Left common carotid artery plus branches (tissue), 1 donor: ENCODE results near the genes FZR1, FSD1 and MPND.

DNA sequence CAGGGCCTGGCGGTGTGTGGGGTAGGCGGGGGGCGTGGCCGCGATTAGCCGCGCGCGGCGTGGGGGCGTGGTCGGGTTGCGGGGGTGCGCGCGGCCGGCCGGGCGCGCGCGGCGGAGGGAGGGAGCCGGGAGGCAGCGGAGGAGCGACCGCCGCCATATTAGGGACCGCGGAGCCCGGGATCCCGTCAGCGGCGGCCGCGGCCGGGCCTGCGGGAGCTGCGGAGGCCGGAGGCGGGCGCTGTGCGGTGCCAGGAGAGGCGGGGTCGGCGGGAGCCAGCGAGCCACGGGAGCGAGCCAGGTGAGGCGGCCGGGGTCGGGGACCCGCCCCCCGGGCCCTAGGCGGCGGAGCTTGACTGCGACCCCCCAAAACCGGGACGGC, at the start of gene FZR1:
FZR1 (plus strand) TSS at position 135 of the 379 bp plus-strand sequence.
- PRO-cap: bidirectional peak, plus-strand start at position 105 of the sequence, minus-strand start outside the sequence

DNA sequence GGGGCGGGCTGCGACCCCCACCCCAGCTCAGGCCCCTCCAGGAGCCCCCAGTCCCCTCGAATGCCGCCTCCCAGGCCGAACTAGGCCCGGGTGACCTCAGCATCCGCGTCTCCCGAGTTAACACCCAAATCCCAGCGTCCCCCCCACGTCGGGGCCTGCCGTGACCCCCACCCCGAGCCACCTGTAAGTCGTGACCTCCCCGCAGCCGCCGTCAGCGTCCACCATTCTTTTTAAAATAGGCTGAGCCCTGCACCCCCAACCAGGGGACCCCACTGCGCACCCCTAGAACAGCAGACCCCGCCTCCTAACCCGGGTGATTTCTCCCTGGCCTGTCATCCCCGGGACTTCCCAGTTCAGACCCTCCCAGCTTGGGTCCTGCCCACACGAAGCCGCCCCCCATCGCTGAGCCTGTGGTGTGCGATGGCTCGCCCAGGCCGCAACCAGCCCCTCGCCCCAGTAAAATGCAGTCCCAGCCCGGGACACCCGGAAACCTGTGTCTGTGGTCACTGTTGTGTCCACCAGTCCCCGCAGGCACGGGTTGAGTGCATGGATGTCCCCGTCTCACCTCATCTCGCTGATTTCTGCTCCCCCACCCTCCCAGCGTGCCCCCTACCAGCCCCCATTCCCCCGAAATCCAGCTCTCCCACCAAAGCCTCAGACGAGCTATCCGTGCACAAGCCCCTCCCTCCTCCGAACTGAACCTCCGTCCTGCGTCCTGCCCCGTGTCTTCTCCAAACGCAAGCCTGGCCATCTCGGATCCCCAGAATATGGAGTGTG, 633 bp downstream of the FZR1 start:
- PRO-cap: no peak

DNA sequence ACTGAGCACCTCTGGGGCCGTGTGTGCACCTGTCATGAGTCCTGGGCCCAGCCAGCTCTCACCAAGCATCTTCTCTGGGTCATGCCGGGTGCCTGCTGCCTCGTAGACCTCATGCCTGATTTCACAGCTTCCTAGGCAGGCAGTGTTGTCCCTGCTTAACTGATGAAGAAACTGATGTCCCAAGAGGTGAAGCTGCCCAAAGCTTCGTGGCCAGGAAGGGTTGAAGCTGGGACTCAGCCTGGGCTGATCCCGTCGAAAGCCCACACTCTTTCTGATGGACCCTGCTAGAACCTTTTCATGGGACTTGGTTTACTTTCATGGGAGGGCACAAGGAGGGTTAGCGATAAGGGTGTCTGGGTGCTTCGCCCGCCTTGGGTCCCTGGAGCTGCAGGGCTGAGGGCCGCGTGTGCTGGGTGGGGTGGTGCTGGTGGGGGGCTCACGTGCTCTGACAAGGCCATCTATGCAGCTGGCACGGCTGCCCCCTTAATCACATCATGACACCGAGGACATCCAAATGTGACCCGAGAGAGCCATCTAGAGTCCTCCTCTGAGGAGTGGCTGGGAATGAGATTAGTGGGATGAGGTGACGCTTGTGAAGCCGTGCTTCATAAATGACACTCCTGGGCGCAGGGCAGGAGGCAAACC, 6.3 kb downstream of the FZR1 start:
- PRO-cap: no peak

DNA sequence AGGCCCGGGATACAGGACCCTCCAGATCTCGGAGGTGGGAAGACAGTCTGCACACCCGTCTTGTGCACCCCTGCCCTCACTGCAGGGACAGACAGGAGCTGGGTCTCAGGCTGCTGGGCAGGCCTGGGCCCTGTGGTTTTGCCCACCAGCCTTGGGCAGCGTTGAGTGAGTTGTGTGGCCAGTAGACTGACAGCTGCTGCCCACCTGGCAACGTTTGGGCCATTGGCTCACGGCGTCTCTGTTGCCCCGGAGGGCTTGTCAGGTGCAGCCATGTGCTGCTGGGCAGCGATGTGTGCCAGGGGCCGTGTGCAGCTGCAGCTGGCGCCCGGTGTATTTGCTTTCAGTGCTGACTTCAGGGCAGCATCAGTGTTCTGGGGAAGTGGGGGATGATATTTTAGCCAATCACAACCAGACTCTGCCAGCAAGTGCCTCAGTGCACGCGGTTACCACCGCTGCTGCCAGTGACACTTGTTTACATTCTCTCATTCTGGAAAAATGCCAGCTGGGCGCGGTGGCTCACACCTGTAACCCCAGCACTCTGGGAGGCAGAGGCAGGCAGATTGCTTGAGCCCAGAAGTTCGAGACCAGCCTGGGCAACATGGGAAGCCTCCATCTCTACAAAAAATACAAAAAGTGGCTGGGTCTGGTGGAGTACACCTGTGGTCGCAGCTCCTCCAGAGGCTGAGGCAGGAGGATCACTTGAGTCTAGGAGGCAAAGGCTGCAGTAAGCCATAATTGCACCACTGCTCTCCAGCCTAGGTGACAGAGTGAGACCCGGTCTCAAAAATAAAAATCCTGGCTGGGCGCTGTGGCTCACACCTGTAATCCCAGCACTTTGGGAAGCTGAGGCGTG, 10.7 kb downstream of the FZR1 start:
- PRO-cap: no peak

GRCh38 chr19:3525698-3526092, 13.3 kb upstream of the TEKTIP1 start:
- PRO-cap: no peak

DNA sequence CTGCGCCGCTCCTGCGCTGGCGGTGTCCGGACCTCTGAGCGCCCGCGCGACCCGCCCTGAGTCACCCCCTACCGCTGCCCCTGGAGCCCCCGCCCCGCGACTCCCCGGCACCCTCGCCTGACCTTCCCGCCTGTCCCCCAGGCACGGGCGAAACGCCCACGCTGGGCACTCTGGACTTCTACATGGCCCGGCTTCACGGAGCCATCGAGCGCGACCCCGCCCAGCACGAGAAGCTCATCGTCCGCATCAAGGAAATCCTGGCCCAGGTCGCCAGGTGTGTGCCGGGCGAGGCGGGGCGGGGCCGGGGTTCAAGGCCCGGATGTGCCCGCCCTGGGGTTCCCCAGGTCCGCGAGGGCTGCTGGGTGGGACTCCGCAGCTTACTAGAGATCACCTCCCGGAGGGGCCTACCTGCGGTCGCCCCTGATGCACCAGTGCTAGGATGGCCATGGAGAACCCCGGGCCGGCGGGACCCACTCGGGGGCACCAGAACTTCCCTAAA, 5.1 kb downstream of the HMG20B start:
- PRO-cap: no peak

GRCh38 chr19:3657929-3658315, 31.3 kb upstream of the CACTIN start:
- PRO-cap: no peak

- PRO-cap: no peak
Observed at GRCh38 chr19:3687529-3688241, 12.6 kb downstream of the PIP5K1C start.

DNA sequence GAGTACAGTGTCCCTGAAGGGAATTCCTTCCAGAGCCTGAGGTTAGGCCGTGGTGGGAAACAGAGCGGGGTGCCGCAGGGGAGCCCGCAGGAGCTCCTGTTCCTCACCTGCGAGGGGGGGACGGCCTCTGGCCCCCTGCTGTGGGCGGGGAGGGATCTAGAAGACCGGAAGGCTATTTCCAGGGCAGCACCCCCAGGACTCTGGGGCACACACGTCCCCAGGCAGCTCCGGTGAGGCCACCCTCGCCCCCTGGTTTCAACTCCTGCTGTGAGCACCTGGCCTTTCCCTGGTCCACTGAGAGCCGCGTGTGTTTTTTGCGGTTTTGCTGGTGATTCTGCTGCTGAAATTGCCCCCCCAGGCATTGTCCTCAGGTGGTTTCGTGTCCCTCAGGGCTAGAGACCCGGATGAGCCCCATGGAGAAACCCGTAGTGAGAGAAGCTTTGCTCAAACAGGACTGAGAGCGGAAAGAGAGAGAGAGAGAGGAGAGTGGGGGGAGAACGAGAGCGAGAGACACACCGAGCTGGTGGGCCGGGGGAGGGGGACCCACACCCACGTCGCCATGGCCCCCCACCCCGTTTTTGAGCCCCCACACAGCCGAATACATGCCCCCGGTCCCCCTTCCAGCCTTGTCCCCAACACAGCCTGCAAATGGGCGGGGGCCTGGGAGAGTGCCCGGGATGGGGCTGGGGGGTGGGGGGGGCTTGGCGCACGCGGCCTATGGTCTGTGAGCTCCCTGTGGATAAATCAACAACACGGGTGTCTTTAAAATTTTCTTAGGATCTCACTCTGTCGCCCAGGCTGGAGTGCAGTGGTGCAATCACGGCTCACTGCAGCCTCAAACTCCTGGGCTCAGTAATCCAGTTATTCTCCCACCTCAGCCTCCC, 11.8 kb downstream of the PIP5K1C start:
- PRO-cap: no peak

DNA sequence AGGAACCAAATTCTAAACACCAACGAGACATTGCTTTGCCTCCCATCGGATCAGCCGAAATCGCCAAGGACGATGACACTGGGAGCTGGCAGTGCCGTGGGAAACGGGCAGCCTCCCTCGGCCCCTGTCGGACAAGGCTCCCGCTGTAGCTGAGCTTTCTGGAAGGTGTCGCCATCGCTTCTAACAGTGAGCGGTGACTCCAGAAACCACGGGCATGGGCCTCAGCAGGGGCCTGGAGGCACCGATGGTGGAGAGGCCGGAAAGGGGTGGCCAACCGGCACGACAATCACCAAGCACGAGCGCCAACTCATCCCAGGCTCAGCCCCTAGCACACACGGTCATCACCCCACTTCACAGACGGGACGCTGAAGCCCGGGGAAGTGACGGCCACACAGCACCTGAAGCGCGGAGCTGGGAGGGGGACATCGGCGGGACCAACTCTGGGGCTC, 2.3 kb downstream of the PIP5K1C start:
- PRO-cap: no peak

GRCh38 chr19:3950828-3951933, 18.3 kb downstream of the NMRK2 start:
- PRO-cap: no peak

- PRO-cap: no peak
Observed at GRCh38 chr19:3964579-3965337, 6.1 kb downstream of the DAPK3 start.

DNA sequence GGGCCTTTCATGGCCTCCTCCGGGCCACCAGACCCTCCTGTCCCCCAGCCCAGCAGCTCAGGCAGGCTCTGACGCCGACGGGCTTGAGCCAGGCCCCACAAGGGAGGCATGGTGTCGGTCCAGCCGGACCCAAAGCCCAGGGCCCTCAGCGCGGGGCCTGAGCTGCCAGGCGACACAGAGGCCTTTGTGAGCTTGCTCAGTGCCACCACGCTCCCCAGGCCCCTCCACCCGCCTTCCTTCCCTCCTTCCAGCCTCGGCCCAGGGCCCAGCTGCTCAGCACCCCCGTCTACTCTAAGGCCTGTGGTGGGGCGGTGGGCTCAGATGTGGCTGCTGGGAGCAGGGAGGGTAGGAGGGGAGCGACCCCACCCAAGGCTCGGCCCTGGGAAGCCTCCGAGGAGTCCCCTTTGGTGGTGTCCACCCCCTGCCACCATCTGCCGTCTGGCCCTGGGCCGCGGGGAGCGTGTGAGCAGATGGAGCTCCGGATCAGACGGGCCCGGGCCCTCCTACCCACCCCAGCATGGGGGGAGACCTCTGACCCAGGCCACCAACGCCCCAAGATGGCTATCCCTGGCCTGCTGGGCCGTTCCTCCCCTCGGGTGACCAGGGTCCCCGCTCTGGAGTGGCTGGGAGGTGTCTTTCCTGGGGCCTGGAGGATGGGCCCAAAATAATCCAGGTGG, 7.9 kb downstream of the ZBTB7A start:
- PRO-cap: no peak

DNA sequence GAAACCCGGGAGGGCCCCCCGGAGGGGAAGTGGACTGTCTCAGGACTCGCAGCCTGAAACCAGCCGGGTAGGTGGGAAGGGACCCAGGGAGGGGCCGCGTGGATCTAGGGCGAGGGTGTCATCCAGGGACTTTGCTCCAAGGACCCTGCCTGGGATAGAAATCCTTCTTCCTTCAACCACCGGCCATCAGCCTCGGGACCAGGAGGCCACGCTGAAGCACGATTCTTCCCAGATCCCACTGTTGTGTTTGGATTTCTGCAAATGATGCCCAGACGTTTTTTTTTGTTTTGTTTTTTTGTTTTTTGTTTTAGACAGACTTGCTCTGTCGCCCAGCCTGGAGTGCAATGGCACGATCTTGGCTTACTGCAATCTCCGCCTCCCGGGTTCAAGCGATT, 1.7 kb upstream of the ZBTB7A start:
- PRO-cap: no peak

GRCh38 chr19:4268152-4268947, 10.7 kb upstream of the SHD start:
- PRO-cap: no peak

GRCh38 chr19:4304147-4304902, at the start of gene FSD1:
Gene FSD1, plus strand, starts transcription at chr19:4304598.
- PRO-cap: no peak

GRCh38 chr19:4328095-4329145, 10.2 kb downstream of the STAP2 start:
- PRO-cap: no peak

GRCh38 chr19:4342915-4344010, at the start of gene MPND:
Gene MPND, plus strand, starts transcription at chr19:4343562.
- PRO-cap: bidirectional peak, plus-strand start at chr19:4343594, minus-strand start at chr19:4343490

DNA sequence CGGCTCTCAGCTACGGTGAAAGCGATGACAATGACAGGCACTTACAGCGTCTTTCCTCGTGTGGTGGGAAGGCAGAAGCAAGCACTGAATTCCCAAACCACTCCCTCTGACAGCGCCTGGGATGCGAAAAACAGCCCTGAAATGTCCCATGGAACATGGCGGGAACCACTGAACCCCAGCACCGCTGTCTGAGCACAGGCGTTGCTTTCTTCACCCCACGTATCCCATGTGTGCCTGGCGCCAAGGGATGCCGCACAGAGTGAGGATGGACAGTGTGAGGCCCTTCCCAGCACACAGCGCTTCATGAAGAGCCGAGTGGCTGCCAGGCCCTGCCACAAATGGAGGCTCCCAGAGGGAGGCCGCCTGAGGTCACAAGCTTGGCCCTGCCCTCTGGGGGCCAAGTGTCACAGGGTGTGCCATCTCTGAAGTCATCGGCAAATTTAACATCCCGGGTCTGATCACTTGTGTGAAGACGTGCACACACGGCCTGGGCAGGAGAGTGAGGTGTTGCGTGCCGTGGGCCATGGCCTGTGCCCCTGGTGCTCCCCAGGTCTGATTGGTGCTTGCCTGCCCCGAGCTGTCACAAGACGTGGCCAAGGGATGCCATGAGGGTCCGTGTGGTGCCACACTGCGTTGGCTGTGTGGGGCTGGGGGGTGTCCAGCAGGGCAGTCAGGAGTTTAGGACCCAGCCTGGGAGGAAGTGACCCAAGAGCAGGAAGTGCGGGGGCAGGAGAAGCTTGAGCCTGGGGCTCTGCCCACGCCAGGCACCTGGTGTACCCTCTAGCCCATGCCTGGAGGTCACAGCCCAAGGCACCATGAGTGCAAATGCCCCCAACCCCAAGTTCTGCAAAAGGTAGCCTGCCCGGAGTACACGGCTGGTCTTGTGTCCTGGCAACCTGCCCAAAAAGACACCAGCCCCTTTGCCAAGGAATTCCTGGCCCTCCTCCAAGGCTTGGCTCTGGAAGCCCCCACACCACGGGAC, 24.6 kb downstream of the MPND start:
- PRO-cap: no peak

DNA sequence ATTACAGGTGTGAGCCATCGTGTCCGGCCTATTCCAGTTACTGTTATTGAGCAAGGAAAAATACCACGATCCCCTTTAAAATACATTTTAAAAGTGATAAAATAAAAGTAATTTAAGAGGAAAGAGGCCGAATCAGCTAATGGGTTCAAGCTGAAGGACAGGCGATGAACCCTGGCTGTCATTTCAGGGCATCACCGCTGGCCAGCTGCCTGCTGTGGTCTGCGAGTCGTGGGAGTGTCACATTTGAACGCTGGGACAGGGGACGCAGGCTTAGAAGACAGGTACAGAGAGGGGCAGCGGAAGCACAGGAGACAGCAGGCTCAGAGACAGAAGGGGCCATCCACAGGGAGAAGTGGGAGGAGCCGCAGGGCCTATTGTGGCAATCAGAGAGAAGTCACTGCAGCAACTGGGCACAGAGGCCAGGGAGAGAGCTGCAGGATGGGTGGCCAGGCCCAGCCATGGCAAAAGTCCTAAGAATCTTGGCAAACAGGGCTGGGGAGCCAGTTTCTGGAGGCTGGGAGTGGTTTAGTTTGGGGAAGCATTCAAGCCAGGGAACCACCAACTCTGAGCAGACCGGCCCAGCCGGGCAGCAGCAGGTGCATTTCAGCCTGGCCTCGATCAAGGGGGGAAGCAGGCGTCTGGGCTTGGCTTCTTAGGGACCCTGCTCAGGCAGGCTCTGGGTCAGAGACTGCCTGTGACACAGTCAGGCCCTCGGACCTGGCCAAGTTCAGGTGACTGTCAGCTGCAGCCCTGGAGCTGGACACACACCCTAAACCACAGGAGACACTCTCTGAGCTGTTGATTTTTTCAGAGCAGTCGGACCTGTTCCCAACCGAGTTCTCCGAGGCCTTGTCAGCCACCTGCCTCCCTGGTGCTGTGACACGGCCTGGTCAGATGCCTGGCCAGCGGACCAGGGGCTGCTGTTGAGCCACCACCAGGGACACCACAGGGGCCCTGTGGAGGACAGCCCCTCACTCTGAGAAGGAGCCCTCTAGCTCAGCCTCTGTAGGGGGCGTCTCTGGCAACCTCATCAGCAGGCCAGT, 11.9 kb downstream of the SH3GL1 start:
- PRO-cap: no peak